AG08470 (cell line): Measurements from ENCODE around the gene FBXO30.

DNA sequence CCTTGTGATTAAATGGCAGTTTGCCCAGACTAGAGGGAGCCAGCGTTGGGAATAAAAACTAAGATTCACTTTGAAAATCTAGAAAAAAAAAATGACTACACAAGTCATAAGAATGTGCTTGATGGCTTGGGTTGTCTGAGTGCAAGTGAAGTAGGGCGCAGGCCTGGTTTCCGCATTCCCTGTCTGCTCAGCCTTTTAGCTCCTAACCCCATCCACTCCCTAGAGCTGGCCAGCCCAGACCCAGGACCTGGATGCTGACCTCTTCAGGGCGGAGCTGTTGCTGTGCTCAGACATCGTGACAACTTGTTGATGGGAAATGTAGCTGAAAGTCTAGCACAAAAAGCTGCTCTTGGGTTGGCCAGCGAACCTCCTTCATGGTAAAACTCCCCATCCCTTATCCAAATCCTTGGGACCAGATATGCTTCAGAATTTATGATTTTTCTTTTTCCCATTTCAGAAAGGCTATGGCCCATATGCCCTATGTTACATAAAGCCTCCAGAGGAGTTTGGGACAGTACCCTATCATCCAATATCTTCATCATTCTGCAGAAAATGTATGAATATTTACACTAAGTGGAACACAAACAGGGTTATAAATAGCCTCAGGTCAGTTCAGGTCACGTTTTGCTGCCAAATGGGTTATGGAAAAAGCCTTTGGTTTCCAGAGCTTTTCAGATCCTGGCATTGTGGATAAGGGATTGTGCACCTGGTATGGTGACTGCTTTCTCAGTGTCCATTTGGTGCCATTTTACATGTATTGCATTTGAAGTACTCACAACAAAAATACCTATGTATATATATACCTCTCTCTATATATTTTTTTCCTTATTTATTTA, 29.2 kb downstream of the UTRN start:
- RRBS, result no CpG with 5 or more reads among the region's 7 CpGs

DNA sequence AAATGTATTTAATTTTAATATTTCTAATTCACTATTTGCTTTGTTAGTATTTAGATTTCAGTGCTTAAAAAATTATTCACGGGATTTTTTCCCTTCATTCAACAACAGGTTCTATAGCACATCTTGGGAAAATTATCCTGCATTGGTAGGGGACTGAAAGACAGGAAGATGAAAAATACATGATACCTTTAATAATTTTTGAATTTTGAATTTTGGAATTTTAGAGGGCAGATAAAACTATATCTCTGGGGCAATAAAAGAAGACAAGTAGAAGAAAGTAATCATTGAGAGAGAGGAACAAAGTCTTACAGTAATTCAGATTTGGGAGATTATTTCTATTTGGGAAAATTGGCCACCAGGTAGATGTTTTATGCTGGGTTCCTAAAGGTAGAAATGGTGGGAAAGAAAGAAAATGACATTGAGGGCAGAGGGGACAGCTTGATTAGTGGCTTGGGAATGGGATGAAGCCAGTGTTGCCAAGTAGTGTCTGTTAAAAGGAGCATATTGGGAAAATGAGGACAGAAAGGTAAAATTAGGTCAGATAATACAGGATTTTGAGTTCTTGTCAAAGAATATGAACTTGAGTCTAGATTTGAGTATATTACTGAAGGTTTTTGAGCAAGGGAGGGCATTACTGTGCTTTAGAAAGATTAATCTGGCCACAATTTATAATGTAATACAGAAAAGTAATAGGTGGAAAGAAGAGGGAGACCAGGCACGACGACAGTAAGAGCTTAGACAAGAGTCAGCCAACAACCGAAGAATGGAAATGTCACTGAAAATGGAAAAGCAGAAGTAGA, 338.7 kb downstream of the UTRN start:
- RRBS, result no CpG with 5 or more reads among the region's 4 CpGs

DNA sequence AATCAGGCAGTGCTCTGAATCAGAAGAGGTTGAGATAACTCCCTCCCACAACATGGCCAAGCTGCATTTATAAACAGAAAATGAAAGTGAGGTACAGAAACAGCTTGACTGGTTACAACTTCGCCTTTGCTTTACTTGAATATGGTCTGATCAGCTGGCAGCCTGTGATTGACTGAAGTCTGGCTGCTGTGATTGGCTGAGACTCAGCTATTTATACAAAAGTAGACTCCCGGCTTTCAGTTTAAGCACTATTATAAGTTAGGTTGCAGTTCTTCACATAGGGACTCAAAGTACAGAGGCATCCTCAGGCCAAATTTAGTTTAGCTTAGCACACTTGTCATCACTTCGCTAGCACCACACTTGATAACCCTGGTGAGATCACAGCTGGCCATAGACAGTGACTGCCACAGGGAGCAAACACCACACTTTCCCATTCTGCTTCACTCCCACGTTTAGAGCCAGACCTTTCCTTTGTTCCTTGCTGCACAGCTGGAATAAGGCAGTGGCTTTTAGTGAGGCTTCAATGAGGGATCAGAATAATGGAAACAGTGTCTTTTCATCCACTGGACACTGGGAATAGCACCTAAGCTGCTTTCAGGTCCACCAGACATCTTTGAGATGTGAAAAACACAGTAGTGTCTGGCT, 362.5 kb downstream of the EPM2A start:
- RRBS, result no CpG with 5 or more reads among the region's 4 CpGs

- RRBS, result 2% methylated on average over 40 of the region's 83 CpGs
Measured at GRCh38 chr6:145814594-145815464, at the start of gene FBXO30. Gene FBXO30, minus strand, starts transcription at chr6:145814795.

GRCh38 chr6:146892505-146893165, 293.9 kb downstream of the ADGB start:
- RRBS, result no CpG with 5 or more reads among the region's 2 CpGs

DNA sequence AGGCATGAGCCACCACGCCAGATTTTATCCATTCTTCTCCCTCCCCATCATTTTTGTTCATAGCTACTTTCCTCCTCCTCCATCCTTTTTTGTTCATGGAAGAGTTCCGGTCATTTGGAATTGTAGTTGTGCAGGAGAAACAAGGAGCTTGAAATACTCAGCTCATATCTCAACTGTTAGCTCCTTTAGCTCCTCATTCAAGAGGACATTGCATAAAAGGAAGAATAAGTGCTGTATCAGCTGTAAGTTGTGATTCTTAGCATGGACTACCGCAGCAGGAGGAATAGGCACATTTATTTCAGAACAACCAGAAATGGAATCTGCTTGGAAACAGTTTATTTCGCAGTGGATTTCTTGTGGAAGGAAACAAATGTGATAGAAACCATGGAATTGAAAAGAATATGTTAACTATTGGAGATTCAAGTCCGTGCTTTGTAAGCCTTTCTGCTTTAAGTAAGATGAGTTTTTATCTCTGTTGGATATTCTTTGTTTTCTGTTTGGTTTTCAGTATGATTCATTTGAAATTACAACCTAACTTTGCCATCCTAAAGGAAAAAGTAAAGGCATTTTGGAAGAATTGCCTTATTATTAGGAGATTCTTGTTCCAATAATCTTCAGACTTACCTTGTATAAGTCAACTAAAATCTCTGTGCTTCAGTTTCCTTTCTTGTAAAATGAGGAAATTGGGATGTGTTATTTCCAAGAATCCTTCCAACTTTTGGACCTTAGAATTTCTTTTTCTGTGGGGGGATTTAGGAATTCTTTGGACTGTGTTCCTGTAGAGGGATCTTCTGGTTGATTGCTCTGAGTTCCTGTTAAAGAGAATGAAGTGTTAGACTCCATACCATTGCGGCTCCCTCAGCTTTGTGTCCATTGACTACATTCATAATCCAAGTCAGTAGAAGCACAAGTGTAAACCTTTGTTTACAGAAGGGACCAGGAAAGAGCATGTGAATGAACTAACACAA, 7.9 kb downstream of the STXBP5 start:
- RRBS, result no CpG with 5 or more reads among the region's 6 CpGs

DNA sequence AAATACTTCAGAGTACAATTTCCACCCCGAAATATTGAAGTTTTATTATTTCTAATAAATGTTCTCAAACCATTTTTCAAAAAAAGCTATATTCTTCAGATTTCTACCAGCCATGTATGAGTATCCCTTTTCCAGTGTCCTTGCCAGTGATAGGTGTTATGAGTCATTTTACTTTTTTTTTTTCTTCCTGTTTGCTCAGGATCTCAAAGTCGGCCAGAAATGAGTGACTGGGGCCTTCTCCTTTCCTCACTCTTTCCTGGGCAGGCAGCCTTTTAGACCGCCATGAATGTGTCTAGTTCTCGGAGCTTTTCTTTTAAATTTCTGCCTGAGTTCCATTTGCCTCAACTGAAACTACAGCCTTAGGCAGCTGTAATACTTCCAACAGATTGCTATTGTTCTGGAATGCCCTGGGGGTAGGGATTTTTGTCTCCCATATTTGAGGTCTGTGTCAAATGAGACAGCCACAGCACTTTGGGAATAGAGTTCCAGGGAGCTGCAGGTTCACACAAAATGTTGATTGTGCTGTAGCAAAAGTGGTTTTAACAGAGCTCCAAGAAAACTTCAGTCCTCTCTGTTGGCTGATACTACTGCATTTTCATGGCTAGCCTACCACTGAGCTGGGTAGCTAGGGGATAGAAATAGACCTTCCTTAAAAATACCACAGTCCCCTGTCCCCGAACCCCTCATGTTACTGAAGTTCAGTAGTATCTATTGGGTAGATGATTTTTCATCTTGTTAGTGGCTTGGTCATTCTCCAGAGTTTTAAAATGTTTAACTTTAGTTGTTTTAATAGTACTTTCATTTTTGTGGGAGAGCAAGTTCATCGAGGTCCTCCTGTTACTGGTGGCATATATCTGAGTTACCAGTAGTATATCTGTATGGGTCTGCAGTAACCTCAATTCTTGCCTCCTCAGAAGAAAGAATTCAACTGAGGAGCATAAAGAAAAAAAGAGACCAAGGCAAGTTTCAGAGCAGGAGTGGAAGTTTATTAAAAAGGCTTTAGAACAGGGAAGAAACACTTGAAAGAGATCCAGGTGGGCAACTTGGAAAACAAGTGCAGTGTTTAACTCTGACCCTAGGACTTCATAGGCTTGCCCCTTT, 83.9 kb downstream of the STXBP5 start:
- RRBS, result no CpG with 5 or more reads among the region's 6 CpGs

DNA sequence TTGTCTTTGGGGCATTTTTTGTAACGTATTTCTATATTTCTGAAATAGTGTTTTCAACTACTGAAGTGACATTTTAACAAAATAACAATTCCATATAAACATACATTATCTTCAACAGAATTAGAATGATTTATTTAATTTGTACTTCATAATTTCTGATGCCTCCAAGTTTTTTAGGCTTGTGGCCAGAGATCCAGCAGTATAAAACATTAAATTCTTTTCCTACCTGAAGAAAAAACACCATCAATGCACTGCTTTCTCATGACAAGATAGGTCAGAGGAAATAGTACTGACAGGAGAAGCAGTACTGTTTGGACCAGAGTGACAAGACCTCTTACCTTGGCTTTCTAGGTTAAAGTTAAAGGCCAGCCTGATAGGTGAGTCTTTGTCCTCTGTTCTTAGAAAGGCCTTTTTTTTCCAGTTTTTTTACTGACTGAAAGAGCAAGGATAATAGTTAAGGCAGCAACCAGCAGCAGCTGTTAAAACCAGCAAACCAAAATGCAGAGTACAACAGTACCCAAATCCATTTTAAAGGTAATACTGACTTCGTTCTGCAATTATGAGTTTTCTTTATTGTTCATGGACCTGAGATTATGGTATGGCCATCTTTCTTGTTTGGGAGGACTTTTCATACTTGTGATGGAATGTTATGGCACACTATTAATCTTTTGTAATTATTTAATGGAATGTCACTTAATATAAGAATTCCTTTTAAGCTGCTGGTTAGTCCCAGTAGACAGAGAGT, 113.9 kb downstream of the STXBP5 start:
- RRBS, result no CpG with 5 or more reads among the region's 2 CpGs

GRCh38 chr6:147323820-147324235, 119.6 kb downstream of the STXBP5 start:
- RRBS, result no CpG with 5 or more reads among the region's 2 CpGs

DNA sequence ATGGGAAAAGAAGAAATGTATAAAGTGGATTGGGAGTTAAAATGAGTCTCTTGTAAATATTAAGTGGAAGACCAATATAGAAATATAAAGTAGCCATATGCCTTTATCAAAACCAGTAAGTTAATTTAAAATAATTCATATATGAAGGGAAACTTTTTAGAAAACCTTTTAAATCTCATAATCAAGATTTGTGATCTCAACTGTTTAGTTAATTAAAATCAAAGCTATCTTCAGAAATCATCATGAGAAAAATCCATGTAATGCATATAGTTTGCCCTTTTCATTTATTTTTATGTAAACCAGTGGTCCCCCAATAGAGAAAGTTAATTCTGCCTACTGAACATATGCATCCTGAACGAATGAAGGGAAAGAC, 132.5 kb downstream of the STXBP5 start:
- RRBS, result no CpG with 5 or more reads among the region's 1 CpG

- RRBS, result no CpG with 5 or more reads among the region's 2 CpGs
Measured at GRCh38 chr6:147357689-147358398, 150.6 kb upstream of the SAMD5 start.

GRCh38 chr6:147363279-147363859, 145.1 kb upstream of the SAMD5 start:
- RRBS, result no CpG with 5 or more reads among the region's 6 CpGs

GRCh38 chr6:147386742-147387508, 121.6 kb upstream of the SAMD5 start:
- RRBS, result no CpG with 5 or more reads among the region's 1 CpG

GRCh38 chr6:147919237-147919537, 410.7 kb downstream of the SAMD5 start:
- RRBS, result no CpG with 5 or more reads among the region's 2 CpGs

- RRBS, result no CpG with 5 or more reads among the region's 2 CpGs
Measured at GRCh38 chr6:148345194-148345720, 2.6 kb downstream of the SASH1 start.

DNA sequence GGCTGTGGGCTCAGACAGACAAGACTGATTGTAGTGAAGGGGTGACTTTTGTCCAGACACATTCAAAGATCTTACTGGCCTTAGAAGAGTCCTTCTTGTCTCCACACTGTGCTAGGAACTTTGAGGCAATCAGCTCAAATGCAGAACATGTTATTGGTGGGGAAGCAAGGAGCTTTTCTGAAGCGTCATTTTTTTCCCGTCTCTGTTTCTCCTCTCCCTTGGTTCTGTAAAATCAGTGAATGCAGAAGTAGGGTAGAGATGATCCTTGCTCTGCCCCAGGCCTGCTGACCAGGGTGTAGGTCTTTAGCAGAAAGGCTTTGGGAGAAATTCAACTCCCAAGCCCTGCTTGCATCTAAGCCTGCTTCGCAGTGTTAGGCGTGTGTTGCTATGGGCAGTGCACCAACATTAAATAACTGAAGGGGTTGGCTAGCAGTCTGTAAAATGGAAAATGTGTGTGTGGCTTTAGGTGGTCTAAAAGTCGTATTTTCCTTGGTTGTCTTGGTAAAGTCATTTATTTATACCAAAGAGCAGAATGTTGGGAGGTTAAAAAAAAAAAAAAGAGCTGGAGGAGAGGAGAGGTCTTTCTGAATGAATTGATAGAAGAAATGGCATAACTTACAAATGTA, 45.9 kb downstream of the SASH1 start:
- RRBS, result no CpG with 5 or more reads among the region's 5 CpGs

GRCh38 chr6:148524738-148525420, 182.2 kb downstream of the SASH1 start:
- RRBS, result no CpG with 5 or more reads among the region's 11 CpGs